MCF 10A (cell line): ENCODE data around the genes SLC44A4, EHMT2, BTNL2 and HLA-DRB5.

GRCh38 chr6:31878812-31879478 lies at the start of gene SLC44A4:
SLC44A4 (minus strand) TSS chr6:31878997.
- PRO-cap: no peak
- RRBS: 94% methylated on average over 7 of the region's 28 CpGs

DNA sequence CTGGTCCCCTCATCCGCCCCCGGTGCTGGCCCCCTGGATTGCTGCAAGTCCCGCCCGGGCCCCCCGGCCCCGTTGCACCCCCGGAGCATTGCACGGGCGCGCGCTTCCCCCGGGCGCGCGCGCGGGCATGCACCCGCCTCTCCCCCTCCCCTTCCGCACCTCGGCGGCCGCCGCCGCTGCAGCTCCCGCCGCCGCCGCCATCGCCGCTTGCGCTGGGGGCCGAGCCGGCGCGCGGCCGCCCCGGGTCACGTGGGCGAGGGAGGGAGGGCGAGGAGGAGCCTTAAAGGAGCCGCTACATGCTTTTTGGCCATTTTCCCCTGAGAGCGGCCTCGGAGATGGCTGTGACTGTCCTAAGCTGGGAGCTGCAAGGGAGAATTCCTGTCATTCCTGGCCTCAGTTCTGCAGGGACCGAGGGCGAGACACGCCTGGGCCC lies at the start of gene EHMT2:
Gene EHMT2, minus strand, starts transcription at position 222 of the 433 bp plus-strand sequence.
- PRO-cap: bidirectional peak, plus-strand start at position 311 of the sequence, minus-strand start at position 211 of the sequence
- RRBS: 2% methylated on average over 2 of the region's 47 CpGs

DNA sequence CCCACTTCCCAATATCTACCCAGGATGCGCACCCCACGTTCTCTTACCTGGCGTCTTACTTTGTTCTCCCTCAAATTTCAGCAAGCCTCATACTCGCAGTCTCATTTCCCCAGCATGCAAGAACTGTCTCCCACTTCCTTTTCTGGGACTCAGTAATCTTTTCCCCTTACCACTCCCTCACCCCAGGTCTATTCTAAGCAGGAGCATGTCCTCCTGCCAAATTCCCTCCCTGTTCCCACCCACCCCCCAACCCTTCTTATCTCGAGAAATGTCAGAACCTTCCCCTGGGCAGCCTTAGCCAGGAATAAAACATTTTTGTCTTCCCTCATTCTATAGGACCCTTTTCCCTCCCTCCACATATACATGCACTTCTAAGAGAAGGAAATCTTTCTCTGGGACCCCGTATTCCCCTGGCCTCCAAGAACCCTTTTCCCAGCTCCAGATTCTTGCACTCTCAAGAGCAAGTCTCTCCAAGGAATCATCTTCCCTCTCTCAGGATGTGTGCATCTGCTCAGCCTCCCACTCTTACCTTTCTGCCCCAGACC lies 1.9 kb upstream of the EHMT2 start:
- PRO-cap: no peak
- RRBS: no CpG with 5 or more reads among the region's 6 CpGs

DNA sequence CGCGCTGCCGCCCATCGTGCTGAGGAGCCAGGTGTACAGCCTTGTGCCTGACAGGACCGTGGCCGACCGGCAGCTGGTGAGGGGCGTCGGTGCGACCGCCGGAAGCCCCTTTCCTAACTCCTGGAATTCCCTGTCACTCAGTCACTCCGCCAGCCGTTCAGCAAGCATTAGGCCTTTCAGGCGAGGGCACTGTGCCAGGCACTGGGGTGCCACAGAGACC lies 429 bp downstream of the STK19 start:
- PRO-cap: no peak
- RRBS: no CpG with 5 or more reads among the region's 15 CpGs

DNA sequence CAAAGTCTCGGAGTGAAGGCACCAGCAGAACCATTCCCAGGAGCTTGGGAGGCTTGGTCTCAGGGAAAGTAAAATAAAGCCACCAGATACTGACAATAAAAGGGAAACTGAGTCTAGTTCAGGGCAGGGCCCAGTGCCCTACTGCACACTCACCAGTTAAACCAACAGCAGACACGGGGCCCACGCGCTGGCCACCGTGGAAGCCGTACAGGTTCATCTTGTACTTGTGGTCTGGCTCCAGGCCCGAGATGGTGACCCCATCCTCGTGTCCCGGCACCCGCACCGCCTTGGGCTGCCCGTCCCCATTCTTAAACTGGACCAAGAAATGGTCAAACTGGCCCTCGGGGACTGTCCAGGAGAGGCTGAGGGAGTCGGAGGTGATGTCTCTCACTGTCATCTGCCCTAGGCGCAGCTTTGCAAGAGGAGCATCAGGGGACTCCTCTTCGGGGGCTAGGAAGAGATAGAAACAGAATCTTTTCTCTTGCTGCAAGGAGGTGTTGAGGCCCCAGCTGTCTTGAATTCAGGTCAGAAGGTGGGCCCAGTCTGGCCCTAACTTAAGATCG lies 26.5 kb downstream of the CYP21A2 start:
- PRO-cap: no peak
- RRBS: no CpG with 5 or more reads among the region's 17 CpGs

DNA sequence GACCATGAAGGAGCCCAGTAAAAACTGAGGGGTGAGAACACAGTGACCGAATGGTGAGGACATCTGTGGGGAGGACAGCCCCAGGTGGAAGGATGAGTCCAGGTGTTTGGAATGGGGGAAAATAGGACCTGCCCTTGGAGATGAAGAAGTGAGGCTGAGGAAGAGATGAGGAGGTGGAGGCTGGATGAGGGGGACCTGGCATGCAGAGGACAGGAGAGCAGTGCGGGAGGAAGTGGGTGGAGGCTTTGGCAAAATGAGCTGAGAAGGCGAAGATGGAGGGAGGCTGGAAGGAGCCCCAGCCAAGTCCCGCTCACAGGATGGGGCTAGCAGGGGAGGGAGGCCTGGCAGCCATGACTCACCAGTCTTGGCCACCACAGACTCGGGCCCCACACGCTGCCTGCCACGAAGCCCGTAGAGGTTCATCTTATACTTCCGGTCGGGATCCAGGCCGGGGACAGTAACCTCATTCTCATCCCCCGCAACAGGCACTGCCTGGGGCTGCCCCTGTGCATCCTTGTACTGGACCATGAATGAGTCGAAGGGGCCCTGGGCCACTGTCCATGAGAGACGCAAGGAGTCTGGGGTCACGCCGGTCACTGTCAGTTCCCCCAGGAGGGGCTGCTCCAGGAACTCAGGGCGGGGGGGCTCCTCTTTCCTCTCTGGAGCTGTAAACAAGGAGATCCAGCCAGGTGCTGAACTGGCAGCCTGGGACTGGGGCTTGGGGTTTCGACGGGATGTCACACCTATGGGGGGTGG lies 28.0 kb downstream of the TNXB start:
- PRO-cap: bidirectional peak, plus-strand start at position 429 of the sequence, minus-strand start at position 379 of the sequence
- RRBS: no CpG with 5 or more reads among the region's 19 CpGs

- PRO-cap: bidirectional peak, plus-strand start at chr6:32108402, minus-strand start at chr6:32108281
- RRBS: no CpG with 5 or more reads among the region's 19 CpGs
These were observed 988 bp downstream of the TNXB start for GRCh38 chr6:32107917-32108783.

GRCh38 chr6:32163478-32163965 lies 873 bp upstream of the EGFL8 start:
- PRO-cap: no peak
- RRBS: no CpG with 5 or more reads among the region's 3 CpGs

DNA sequence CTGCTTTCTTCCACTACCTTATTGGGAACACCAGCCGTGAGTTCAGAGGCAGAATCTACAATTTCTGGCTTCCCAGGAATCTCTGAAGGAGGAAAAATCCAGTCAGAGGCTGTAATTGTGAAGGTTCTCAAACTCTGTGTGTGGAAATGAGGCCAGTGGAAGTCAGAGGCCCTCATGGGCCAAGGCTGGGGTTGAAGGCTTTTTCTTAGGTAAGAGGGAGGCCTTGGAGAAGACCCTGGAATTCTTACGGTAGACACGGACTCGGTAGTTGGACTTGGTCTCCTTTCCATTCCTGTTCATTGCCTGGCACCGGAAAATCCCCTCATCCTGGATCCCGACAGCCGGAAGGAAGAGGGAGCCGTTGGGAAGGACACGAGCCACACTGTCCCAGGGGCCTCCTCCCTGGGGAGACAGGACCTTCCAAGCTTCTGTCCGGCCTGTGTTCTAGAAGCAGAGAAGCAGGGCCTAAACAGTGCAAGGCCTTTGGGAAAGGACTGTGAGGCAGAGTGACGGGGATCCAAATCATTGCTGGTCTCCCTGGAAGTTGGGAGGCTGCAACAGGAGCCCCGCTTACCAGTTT lies 656 bp downstream of the AGER start:
- PRO-cap: no peak
- RRBS: 87% methylated on average over 4 of the region's 12 CpGs

- PRO-cap: no peak
- RRBS: no CpG with 5 or more reads among the region's 3 CpGs
These were observed at the start of gene BTNL2 for GRCh38 chr6:32407094-32407337. BTNL2 (minus strand) TSS chr6:32407181.

DNA sequence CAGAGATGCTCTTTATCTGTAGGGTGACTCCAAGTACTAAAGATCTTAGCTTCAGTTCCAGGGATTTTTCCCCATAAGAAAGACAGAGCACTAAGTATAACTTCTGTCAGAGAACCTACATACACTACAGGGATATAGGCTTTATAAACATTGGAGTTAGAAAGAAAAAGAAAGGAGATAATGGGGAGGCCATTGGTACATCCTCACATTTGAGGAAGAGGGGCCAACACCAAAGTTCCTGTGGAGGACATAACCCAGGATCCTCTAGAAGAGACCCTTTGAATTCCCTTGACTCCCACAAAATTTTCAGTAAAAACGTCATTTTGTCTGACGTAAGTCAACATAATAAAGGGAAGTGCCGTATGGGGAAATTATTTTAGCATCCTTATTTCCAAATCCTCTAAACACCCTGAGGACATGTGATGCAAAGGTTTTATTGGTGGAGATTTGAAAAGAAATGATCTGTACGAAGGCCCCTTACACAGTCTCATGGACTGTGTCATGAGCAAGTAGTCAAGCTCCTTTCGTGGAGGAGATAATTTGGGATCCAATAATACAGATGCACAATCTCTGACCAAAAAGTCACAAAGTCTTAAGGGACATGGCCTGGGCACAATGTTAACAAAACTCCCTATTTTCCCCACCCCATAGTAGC lies 33.2 kb downstream of the HLA-DRA start:
- PRO-cap: no peak
- RRBS: no CpG with 5 or more reads among the region's 5 CpGs

DNA sequence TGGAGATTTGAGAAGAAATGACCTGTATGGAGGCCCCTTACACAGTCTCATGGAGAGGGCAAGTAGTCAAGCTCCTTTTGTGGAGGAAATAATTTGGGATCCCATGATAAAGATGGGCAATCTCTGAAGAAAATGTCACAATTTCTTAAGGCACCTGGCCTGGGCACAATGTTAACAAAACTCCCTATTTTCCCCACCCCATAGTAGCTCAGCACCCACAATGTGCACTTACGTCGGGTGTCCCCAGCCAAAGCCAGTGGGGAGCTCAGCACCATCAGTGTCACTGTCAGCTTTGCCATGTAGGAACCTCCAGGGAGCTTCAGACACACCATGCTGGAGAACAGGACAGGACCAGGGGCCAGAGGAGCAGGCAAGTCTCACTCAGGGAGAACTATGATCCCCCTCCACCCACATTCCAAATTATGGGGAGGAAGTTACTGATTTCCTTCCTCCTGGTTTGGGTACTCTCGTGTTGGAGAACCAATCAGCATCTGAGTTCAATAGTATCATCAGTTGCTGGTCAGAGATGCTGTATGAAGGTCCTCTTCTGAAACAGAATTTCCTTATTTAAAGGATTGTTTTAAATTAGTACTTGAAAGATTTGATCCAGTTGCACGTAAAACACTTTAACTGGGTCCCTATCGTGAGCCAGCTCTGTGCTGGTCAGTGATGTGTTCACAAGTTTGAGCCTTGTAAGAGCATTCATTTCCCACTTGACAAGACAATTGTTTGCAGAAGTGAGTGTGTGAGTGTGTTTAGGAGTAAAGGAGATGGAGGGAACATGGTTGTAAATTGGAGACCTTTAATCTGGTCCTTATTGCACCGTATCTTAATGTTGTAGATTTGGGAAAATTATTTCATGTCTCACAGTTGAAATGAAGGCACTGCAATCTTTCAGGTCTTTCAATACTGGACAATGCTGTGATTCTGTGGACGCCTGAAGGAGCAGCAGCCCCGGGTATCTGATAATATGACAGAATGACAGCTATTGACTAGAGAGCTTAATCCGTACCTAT lies at the start of gene HLA-DRB5:
Gene HLA-DRB5, minus strand, starts transcription at position 395 of the 1,016 bp plus-strand sequence.
- PRO-cap: no peak
- RRBS: no CpG with 5 or more reads among the region's 9 CpGs

DNA sequence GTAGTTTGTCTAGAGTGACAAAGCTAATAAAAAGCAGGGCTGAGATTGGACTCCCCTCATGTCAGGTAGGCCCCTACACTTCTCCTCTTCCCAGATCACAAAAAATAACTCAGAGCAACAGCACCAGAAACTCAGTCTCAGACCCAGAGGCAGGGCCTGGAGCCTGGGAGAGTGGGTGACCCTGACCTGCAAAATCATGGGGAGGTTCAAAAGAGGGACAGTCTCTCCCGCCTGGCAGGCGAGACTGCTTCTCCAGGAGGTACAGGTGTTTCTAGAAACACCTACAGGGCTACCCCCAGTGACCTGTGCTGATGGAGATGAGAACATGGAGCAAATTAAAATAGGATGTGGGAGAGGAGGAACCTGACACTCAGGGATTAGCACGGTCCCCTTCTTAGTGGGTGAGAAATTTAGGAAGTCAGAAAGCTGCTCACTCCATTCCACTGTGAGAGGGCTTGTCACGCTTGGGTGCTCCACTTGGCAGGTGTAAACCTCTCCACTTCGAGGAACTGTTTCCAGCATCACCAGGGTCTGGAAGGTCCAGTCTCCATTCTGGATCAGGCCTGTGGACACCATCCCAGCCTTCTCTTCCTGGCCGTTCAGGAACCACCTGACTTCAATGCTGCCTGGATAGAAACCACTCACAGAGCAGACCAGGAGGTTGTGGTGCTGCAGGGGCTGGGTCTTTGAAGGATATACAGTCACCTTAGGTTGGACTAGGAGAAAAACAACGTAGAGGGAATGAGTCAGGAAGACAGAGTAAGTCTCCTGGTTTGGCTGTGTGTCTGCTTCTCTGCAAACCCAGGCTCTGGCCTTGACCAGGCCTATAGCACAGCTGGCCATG lies 8.3 kb downstream of the HLA-DRB1 start:
- PRO-cap: no peak
- RRBS: no CpG with 5 or more reads among the region's 7 CpGs

- PRO-cap: no peak
- RRBS: no CpG with 5 or more reads among the region's 23 CpGs
These were observed 20.0 kb downstream of the HLA-DOB start for GRCh38 chr6:32796647-32797404.

GRCh38 chr6:32826582-32827655 lies 10.1 kb upstream of the HLA-DOB start:
- PRO-cap: no peak
- RRBS: no CpG with 5 or more reads among the region's 8 CpGs

GRCh38 chr6:32832138-32833131 lies 6.1 kb downstream of the TAP2 start:
- PRO-cap: no peak
- RRBS: no CpG with 5 or more reads among the region's 16 CpGs

GRCh38 chr6:32844200-32845038 lies 572 bp upstream of the PSMB8 start:
- PRO-cap: bidirectional peak, plus-strand start at chr6:32844833, minus-strand start at chr6:32844652
- RRBS: no CpG with 5 or more reads among the region's 43 CpGs

DNA sequence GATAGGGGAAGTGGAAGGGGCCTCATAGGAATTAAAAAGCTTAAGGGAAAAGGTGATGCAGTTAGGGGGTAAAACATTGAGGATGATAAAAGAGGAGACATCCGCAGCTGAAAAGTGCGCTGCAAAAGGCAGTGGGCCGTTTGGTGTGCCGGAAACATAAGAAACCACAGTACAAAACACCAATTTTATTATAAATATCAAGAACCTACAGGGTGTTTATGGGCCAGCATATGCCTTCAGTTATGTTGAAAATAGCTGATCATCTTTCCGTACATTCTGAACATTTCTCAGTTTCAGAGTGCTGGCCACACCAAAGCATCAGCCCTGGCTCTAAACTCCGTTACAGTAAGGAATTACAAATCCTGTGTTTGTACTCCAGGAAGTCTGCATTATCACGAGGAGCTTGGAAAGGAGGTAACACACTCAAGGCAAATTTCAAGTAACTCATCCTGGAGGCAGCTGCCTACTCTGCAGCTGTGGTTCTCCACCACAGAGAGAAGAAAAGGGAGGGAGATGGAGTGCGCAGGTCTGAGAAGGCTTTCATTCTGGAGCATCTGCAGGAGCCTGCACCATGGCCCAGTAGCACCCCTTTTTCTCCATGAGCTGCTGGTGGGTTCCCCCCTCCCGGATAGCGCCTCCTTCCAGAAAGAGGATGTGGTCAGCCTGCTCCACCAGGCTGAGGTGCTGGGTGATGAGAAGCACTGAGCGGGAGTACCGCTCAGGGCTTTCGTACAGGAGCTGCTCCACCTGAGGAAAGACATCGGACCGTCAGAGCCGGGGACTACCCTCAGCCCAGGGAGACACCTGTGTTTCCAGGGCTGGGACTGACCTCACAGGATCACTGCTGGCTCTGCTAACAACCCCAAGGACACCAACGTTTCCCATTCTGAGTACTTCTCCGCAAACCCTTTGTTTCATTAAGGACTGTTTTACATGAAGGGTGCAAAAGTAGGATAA lies 1.5 kb upstream of the PSMB8 start:
- PRO-cap: no peak
- RRBS: no CpG with 5 or more reads among the region's 18 CpGs

DNA sequence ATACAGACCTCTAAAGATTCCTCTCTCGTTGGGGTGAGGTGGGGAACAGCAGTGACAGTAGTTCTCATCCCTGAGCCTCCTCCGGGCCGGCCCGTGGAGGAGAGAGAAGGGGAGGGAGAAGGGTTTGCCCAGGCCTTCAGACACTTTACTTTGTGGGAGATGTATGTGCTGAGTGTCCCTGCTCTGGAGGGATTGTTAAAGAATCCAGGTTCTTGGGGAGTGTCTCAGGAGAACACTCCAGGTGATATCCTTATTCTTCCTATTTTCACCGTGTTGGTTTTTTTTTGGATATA lies 41.0 kb downstream of the PSMB9 start:
- PRO-cap: no peak
- RRBS: no CpG with 5 or more reads among the region's 5 CpGs

DNA sequence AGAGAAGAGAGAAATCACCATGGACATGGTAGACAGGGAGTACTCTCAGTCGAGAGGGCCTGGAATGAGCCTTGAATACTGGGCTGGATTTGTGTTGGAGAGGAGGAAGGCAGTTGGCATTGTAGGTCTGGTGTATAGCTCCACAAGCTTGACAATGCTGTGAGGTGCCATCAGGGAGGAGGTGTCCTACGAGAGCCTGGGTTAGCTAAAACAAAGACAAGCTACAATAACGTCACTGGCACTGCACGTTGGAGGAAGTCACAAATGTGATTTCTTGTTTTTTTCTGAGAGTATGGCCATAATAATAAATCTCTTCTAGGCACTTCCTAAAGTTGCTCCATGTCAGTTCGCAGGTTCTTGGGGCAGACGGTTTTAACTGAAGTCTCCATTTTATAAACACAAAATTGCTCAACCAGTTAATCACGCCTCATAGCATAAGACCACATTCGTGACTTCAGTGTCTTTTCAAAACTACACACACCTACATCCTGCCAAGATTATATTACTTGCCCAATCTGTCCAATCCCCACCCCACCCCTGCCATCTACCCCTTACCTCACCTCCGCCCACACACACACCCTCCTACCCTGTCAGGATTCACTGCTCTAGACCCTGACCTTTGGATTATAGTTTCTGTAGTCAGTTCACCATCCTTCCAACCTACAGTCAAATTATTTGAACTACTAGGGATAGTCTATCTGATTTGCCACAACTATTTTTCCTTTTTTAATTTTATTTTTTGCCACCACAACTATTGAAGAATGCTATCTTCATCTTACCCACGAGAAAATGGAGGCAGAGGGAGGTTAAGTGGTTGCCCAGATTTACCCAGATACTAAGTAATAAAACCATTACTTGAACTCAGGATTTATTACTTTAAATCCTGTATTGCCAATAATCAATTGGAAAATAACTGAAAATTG lies 4.5 kb upstream of the HLA-DMB start:
- PRO-cap: no peak
- RRBS: no CpG with 5 or more reads among the region's 10 CpGs